Thoracic aorta endothelial cell (primary cell): ENCODE data around the gene RPS14.

DNA sequence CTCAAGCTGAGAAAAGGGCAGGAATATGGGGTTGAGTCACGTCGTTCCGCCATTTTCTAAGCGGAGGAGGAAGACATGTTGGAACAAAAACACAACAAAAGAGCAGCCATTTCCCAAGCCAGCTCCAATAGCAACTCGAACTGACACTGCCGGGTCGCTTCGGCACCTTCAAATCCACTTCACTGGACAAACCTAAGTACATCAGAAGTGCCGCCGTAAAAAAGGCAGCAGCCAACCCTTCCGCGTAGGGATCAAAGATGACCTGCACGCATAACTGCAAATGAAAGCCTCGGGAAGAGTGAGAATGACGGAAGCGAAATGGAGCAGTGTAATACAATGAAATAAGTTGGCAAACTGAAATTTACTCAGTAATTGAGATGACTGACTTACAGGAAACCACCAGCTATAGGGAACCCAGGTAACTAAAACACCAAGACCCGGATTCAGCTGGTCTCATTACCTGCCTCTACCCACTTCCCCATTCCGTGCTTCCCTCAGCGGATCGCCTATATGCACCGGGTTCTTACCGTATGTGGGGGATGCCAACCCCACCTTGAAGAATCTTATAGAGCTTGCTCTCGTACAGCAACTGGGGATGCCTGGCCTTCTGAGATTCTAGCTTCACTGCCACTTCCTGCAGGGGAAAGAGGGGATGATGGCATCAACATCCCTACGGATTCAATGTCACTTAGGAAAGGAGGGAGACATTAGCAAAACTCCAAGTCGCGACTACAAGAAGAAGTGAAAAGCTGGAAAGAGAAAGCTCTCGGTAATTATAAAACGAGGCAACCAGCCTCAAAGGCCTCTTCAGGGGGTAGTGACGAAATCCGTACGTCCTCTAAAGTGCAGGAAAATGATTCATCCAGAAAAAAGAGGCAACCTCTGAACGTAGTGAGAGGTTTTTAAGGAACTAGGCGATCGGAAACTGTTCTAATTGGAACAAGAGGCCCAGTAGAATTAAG lies 1.4 kb downstream of the CSNK1A1 start:
- CAGE, long polyA plus RNA, result no peak

- CAGE, long polyA plus RNA, result no peak
These were observed 56.5 kb downstream of the ARHGEF37 start for GRCh38 chr5:149637898-149638126.

GRCh38 chr5:149728588-149728934 lies 1.5 kb upstream of the PPARGC1B start:
- CAGE, long polyA plus RNA, result no peak

DNA sequence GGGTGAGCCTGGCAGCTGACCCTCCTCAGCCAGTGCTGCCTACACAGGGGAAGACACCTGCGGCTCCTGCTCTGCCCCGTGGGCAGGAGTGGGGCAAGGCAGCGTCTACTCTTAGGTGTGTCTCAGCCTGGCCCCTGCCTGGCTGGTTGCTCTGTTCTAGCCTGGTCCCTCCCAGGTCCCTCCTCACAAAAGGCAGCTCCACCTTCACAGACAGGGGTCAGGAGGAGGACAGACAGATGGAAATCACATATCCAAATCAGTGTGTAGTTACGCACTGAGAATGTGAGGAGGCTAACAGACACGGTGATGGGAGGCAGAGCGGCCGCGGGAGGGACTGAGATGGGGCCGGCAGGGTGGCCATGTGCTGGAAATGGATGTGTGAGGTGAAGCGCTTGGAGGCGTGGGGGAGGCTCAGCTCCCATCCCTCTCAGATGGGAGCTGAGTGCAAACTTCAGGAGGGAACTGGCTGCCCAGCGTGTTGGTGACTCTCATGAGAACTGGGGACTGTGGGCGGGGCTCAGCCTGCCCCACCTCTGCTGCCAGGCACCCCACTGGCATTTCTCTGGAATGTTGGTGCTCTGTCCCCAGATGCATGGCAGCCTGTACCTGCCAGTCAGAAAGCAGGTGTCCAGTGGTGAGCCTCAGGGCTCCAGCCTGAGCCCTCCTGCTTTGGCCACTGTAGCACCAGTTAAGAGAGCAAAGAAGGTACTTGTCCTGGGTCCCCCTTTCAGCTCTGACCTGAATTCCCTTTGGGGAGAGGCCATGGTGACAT lies 43.5 kb downstream of the PPARGC1B start:
- CAGE, long polyA plus RNA, result no peak

- CAGE, long polyA plus RNA, result no peak
These were observed 75.7 kb downstream of the PPARGC1B start for GRCh38 chr5:149805733-149806201.

- CAGE, long polyA plus RNA, result no peak
These were observed 87.1 kb downstream of the PDE6A start for GRCh38 chr5:149857327-149858090.

DNA sequence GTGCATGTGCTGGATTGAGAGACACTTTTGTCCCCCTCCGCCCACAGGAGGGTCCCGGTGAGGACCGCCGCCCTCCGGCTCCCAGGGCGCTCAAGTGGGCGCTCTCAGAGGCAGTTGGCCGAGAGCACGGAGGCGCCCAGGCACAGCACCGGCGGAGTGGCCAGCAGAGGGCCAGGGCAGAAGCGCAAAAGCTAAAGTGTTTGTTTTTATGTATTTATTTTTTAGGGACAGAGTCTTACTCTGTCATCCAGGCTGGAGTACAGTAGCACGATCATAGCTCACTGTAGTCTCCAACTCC lies 11.9 kb downstream of the PDE6A start:
- CAGE, long polyA plus RNA, result no peak

DNA sequence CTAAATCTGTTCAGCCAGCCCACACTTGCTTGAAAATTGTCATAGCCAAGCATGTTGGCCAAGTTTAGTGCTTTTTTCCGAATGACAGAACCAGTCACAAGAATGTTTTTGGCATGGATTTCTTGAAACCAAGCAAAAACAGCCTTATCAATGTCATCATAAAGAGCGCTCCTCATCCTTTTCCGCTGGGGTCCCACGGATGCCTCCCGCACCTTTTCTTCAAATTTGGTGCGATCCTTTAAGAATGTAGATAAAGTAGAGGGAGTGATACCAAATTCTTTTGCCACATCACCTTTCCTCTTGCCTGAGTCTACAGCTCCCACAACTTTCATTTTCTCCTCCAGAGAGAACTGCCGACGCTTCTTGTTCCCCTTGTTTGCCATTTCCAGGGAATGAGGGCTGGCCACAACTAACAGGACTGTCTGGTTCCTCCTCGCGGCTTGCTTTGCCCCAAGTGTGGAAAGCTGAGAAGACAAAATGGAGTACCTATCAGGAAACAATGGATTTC lies 4.4 kb downstream of the TIGD6 start:
- CAGE, long polyA plus RNA, result no peak

DNA sequence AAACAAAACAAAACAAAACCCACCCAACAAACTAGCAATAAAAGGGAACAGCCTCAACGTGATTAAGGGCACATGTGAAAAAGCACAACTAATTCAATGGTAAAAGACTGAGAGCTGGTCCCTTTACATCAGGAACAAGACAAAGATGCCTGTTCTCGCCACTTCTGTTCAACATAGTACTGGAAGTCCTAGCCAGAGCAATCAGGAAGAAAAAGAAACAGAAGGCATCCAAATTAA lies 2.6 kb upstream of the CSF1R start:
- CAGE, long polyA plus RNA, result no peak

- CAGE, long polyA plus RNA, result no peak
These were observed 16.7 kb upstream of the CSF1R start for GRCh38 chr5:150103104-150103403.

GRCh38 chr5:150133508-150133944 lies 22.1 kb downstream of the PDGFRB start:
- CAGE, long polyA plus RNA, result no peak

DNA sequence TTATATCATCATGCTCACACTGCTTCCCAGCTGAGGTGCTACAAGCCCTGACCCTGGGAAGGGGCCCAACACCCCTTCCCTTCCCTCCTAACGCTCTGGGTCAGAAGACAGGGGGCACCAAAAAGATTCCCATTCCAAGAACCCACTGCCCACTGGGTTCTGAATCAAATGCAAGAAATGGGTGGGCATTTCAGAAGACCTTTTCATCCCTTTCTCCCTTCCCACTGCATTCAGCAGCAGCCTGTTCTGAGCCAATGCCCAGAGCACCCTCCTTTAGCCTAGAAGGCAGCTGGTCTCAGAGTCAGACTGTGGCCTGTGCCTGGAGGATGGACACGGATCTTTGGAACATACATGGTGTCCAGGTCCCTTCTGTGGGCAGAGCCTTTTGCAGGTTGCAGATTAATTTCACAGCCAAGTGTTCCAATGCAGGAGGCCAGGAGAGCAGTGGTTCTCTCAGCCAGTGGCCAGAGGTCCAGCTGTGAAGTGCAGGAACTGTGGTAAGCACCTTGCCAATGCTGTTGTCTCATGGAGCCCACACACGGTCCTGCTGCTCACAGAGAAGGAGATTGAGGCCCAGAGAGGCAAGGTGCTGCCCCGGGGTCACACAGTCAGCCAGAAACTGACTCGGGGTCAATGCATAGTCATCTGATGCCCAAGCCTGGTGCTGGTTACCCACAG lies 3.1 kb downstream of the PDGFRB start:
- CAGE, long polyA plus RNA, result no peak

GRCh38 chr5:150291428-150291839 lies 1.9 kb upstream of the CAMK2A start:
- CAGE, long polyA plus RNA, result no peak

- CAGE, long polyA plus RNA, result no peak
These were observed 24.9 kb downstream of the TCOF1 start for GRCh38 chr5:150382409-150382834.

DNA sequence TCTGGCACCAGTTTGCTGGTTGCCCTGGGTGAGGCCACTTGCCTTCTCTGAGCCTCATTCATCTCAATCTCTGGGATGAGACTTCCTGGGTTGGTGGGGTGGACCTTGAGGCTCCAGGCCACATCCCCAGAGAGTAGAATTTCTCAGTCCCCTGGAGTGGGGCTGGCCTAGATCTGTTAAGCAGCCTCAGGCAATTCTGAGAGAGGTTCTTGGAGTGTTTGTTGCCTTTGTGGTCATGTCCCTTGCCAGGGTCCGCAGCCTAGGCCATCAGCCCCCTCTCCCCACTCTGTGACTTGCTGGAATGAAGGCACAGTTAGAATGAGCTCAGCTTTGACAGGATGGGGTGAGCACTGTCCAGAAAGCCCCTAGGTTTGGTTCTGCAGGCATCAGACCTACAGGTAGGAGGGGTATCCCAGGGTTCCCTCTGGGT lies 27.3 kb downstream of the CD74 start:
- CAGE, long polyA plus RNA, result no peak

DNA sequence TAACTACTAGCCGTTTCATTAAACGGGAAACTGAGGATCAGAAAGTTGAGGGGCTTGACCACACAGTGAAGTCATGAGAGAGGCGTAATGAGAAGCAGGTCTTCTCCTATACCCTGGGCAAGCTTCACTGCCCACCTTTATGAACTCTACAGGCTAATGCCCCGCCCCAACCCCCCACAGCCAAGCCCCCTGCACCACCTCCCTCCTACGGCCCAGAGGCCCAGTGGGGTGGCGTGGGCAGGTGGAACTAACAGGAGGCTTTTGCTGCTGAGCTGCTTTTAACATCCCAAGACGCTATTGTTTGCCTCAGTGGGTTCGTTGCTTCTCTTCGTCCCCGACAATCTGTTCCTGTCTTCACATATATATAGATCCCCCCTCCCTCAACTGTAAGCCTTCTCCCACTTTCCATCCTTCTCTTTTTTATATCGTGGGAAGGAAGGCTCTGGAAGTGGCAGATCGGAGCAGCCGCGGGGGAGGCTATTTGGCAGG lies 26.7 kb downstream of the CD74 start:
- CAGE, long polyA plus RNA, result no peak

GRCh38 chr5:150395576-150396265 lies 17.0 kb downstream of the CD74 start:
- CAGE, long polyA plus RNA, result no peak

GRCh38 chr5:150449597-150450382 lies at the start of gene RPS14:
Gene RPS14, minus strand, starts transcription at chr5:150449739.
- CAGE, long polyA plus RNA, result no peak

DNA sequence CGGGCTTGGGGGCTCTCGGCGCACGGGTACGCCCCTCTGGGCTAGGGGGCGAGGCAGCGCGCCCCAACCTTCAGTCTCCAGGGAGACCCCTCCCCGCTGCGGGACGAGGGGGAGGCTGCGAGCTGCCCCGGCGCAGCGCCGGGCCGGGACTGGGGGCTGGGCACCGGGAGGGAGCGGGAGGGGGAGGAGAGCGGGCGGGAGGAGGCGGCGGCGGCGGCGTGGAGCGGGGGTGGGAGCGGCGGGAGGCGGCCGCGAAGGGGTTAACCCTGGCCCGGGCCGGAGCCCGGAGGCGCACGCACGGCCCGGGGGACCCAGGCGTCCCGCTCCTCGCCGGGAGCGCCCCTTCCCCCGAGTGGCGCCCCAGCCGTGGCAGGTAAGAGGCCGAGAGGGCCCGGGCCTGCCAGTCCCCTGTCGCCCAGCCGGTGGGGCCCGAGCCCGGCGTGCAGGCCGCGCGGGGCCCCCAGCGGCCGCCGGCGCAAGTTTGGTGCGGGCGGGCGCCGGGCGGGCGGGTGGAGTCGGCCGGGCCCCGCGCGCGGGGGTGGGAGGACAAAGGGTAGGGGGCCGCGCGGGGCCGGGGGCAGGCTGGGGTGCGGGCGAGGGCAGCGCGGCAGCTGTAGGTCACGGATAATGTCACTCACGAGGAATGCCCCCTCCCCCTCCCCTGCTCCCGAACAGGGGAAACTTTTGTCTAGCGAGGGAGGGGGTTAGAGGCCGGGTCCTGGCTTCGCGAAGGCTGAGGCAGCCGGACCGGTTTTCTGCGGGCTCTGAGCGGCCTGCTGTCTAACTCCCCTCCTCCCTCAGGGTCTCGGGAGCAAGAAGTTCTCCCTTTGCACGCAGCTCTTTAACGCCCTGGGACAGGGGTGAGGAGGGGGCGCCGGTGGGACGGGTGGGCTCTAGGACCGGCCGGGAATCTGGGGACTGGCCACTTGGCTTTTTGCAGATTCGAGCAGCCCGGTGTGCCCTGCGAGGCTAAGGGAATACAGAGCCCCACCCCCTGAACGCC lies 21.6 kb upstream of the NDST1 start:
- CAGE, long polyA plus RNA, result no peak

DNA sequence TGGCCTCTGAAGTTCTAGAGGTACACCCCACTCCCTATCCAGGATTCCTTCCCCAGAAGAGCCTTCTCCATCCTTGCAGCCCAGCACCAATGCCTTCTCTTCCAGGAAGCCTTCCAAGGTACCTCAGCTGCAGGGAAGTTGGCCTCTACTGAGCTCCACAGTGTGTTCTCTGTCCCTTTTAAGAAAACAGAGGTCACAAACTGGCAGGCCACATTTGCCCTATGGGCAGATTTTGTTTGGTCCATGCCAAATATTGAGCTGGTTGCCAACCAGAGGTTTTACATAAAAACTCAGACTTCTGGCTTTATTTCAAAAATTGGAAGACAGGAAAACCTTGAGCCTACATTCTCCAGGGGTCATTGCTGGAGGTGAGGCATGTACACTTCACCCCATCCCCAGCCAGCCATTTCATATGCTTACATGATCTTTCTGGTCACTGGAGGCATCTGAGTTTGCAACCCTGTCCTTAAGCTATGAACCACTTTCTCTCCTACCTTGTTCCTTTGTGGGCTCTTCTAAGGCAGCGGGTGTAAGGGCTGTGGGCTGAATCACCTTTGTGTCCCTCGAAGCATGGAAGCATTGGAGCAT lies 8.9 kb upstream of the NDST1 start:
- CAGE, long polyA plus RNA, result no peak